Airway epithelial cell (primary cell): ENCODE measurements around a stretch of chr3.

- RAMPAGE, long total RNA, result no peak
These were observed 34.1 kb upstream of the TBC1D23 start for GRCh38 chr3:100226530-100227155.

- RAMPAGE, long total RNA, result no peak
These were observed 4.4 kb downstream of the NIT2 start for GRCh38 chr3:100338911-100339450.

DNA sequence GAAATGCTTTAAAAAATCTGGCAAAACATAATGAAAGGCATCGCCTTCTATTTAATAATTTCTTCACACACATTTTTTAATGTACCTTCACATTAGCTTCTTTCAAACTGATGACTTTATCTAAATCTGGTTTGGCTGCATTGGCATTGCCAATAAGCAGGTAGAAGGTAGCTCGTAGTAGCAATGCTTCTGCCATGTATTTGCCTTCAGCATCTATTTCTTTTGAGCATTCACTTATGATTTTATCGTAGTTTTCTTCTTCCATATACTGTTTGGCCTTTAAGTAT, 23.3 kb downstream of the TOMM70 start:
- RAMPAGE, long total RNA, result no peak

GRCh38 chr3:100402316-100402791, 1.0 kb downstream of the LNP1 start:
- RAMPAGE, long total RNA, result no peak

- RAMPAGE, long total RNA, result no peak
These were observed 47.8 kb upstream of the ADGRG7 start for GRCh38 chr3:100561487-100562158.

GRCh38 chr3:100614793-100615333, 5.5 kb downstream of the ADGRG7 start:
- RAMPAGE, long total RNA, result no peak

DNA sequence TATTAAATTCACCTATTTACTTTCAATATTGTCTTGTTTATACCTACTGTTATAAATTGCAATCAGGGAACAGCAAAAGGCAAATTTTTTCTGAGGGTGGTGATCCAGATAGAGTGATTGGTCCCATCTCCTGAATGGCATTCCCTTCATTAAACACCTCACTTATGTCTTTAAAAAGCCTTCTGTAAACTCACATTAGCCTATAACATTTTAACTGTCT, 6.2 kb downstream of the ABI3BP start:
- RAMPAGE, long total RNA, result no peak

DNA sequence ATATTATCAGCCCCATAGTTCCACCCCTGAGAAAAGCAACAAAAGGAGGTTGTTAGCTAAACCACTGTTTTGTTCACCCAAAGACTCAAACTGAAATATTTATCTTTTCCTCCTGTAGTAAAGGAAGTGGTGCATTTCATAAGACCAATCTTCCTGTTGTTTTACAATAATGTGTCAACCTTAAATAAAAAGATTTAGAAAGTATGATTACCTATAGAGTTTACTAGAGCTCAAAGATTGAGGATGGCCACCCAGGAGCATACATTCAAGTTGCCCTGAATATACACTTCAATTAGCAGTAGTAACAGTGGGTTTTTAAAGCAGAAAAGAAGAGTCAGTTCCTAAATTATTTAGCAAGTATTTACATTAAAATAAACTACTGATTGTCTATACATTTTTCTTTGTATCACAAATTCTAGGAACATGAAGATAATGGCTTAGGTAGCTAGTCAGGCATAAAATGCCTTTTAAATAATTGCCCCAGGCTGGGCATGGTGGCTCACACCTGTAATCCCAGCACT, 18.5 kb upstream of the TRMT10C start:
- RAMPAGE, long total RNA, result no peak

GRCh38 chr3:101640262-101641209, 36.4 kb downstream of the ZBTB11 start:
- RAMPAGE, long total RNA, result no peak

- RAMPAGE, long total RNA, result no peak
These were observed 23.2 kb downstream of the ZBTB11 start for GRCh38 chr3:101653717-101654107.

DNA sequence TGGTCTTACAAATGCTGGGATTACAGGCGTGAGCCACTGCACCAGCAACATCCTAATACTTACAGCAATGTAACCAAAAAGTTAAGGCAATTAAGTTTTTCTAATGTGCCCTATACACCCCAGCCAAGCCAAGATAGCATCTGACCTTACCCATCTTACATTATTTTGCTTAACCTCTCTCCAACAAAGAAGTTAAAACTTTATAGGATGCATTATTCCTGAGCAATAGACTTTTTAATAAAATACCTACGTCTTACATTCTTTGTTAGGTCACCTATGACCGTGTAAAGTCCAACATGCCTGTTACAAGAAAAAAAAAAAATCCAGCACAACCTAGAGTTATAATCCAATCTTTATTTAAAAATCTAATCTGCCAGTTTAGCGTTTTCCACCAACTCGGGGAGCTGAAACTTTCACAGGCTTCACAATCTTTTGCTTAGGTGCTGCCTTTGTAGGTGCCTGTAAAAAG, 3.9 kb upstream of the ZBTB11 start:
- RAMPAGE, long total RNA, result no peak

- RAMPAGE, long total RNA, result no peak
These were observed 115.4 kb downstream of the NFKBIZ start for GRCh38 chr3:101964708-101965179.

DNA sequence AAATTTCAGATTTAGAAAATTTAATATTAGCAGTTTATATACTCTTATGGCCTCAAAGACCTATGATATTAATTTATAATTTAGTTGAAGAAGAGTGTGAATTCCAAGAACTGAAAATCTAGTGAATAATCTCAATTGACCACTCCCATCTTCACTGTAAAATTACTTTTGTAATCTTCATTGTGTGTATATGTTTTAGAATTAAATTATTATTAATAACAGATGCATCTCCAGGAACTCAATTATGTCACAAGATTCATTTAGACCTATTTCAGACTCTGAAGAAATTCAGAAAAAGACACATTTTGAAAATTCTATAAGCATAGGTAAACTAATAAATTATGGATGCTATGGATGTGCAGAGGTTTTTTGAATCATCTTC, 860.6 kb downstream of the ZPLD1 start:
- RAMPAGE, long total RNA, result no peak

- RAMPAGE, long total RNA, result no peak
These were observed 690.5 kb upstream of the ALCAM start for GRCh38 chr3:104676132-104676650.

DNA sequence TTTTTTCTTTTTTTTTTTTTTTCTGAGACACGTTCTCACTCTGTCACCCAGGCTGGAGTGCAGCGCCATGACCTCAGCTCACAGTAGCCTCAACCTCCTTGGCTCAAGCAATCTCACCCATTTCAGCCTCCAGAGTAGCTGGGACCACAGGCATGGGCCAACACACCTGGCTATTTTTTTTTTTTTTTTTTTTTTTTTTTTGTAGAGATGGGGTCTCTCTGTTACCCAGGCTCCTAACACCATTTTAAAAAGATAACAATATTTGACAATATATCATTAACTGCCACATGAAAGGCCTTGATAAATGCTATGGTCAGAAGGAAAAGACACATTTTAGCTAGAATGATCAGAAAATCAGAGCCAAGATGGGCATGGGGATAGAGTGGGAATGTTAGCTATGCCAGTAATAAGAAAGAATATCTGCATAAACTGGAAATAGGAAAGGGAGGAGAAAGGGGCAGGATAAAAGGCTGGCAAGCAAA, 30.7 kb downstream of the CBLB start:
- RAMPAGE, long total RNA, result no peak

GRCh38 chr3:105843741-105844453, 24.9 kb downstream of the CBLB start:
- RAMPAGE, long total RNA, result no peak

DNA sequence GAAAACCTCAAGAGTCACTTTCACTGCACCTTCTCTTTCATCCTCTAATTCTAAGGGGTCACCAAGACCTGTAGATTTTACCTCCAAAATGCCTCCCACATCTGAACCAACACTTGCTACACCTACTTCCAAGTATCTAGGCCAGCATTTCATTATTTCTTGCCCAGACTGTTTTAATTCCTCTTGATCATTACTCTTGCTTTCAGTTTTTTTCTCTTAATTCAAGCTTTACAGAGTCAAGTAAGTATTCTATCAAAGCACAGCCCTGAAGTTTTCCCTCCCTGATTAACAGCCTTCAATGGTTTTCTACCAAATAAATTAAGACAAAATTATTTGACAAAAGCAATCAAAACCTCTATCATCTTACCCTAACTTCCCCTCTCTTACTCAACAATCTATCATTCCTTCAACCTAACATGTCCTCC, 6.4 kb downstream of the CBLB start:
- RAMPAGE, long total RNA, result no peak

DNA sequence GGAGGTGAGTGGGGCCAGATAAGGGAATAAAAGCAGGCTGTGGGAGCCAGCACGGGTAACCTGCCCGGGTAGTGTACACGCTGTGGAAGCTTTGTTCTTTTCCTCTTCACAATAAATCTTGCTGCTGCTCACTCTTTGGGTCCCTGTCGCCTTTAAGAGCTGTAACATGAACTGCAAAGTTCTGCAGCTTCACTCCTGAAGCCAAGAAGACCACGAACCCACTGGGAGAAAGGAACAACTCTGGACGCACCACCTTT, 732.9 kb upstream of the CCDC54 start:
- RAMPAGE, long total RNA, result no peak

DNA sequence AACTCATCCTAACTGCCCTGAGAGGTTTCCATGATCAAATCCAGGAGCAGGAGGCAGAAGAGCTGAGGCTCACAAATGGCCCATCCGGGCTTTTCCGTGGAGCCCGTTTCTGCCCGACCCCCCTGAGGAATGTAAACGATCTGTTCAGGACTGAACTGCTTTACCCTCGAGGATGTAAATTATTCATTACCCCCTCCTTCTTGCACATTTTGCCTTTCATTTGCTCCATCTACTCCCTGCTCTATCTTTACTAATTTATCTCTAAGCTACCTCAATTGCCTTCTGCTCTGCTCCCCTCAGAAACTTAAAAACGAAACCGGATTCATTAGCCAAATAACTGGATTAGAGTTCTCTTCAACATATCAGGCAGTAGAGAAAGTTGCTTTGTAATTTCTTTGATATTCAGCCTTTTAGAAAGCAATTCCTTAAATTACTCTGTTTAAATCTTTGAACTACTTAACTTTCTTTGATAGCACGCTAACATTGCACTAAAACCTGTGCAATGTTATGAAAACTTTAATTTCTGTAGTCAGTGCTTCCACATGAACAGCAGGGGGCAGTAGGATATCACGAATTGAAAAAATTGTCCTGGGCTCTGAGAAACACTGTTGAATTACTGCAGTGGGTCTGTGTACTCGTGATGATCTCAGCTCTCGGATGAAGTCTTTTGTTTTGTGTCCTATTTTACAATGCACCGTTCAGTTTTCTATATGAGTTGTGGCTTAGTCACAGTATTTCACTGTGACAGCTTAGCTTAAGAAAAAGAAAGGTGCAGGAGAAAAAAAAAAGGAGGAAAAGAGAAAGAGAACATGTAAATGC, 141.5 kb upstream of the CCDC54 start:
- RAMPAGE, long total RNA, result no peak

DNA sequence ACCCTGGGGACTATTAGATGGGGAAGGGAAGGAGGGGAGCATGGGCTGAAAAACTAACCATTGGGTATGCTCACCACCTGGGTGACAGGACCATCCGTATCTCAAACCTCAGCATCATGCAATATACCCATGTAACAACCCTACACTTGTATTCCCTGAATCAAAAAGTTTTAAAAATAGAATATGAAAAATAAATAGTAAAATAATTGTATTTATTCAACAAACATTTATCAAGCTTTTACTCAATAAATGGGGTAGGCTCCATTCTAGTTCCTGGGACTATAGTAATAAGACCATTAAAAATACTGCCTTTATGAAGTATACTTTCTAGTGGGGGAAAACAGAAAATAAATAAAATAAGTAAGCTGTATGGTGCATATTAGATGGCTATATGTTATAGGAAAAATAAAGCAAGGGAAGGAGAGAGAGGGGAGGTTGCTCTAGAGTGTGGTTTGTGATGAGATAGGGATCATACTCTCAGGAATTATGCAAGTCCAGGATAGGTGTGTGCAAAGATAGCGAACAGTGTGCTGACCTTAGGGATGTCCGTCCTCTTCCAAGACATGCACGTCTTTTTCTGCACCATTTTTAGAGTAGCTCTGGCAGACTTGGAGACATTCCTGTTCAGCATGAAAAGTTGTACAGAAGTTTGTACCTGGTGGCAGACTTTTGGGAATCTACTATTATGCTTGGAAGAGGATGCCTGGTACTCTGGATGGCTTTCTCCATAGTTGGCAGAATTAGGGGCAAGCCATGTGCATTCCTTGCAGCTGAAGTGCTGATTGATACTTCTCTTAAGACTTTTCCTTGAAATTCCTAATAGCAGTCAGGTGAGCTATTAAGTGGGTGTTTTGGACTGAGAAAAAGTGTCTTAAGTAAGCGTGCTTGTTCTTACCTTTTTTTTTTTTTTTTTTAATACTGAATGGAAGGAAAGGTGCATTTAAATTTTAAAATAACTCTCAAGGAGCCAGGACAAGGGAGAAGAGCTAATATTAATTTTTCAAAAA, 26.5 kb downstream of the BBX start:
- RAMPAGE, long total RNA, result no peak